MCF 10A (cell line): ENCODE measurements around a stretch of chr3.

DNA sequence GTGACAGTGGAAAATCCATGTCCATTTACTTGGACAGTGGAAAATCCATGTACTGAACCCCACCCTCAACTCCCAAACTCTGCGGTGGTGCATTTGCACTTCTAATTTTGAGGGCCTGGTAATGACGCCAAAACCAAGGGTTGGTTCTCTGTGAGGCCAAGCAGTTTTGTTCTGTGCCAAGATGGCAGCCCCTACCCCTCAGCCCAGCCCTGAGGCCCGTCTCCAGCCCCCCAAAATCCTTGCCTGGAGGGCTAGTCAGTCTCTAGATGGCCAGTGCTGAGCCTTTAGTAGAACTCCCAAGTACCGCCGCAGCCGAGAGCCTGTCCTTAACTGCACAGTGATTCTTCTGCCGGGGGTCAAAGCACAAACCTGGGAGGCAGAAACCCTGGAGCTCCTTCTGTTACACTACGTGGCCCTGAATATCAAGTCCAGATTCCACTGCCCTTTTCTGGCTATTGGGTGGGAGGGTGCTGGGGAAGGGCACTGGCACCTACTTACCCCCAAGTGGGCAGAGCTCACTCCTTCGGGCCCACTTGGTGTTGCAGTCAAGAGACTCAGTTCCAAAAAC is 11.0 kb downstream of the PDHB start:
- PRO-cap: no peak
- RRBS: no CpG with 5 or more reads among the region's 9 CpGs

DNA sequence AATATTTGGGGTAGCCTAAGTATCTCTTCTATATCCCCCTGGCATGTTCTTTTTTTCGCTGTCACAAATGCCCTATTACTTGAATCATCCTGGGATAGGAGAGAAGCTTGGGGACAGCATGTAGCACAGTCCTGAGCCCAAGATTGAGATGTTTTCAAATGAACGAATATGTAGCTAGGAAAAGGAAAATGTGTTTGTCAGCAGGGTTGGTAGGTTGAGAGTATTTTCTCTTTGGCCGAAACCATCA is 1.0 kb downstream of the KCTD6 start:
- PRO-cap: no peak
- RRBS: no CpG with 5 or more reads among the region's 3 CpGs

DNA sequence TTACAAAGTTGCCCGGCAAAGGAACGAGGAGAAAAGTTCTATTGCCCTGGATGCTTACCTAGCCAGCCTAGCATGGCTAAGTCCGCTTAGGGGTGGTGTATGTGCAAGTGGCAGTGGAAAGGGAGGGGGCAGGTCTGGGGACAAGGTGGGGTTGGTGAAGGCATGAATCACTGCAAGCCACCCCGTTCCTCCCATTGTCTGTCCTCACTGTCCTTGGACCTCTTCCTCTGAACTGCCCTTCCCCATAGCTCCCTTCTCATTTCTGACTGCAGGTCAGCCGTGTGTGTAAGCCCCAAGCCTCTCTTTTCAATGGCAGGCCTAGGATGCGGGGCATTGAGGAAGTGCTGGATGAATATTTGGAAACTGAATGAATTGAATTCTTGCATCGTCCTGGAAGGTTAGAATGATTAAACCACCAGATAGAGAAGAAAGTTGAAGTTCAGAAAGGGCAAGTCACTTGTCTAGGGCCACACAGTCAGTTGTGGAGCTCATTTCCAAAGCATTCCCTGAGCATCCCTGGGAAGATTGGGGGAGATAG is 8.6 kb downstream of the FAM3D start:
- PRO-cap: no peak
- RRBS: no CpG with 5 or more reads among the region's 7 CpGs

- PRO-cap: no peak
- RRBS: no CpG with 5 or more reads among the region's 5 CpGs
Observed at GRCh38 chr3:58671226-58671689, 4.7 kb upstream of the FAM3D start.

DNA sequence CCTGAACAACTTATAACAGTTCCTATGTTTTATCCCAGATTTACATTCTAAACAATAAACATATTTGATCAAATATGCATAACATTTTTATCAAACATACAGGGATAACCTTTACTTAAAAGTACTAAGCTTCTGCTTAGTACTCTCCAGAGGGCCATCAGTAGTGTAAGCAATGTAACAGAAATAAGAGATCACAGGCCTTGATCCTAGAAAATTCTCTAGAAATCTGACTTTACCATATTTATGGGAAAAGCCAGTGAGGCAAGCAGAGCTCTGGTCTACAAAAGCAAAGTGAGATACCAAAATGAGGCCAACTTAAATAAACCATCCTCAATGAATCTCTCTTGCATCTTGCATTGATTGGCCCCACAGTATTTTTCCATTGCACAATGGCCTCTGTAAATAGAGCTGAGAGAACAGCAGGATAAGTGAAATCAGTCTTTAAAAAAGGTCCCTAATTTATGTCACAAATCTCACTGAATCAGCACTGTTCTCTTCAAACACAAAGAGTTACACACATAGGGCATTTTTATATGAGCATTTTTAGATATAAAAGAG is 9.0 kb downstream of the CFAP20DC start:
- PRO-cap: no peak

- PRO-cap: no peak
- RRBS: no CpG with 5 or more reads among the region's 11 CpGs
Observed at GRCh38 chr3:59360232-59360789, 310.5 kb upstream of the CFAP20DC start.

DNA sequence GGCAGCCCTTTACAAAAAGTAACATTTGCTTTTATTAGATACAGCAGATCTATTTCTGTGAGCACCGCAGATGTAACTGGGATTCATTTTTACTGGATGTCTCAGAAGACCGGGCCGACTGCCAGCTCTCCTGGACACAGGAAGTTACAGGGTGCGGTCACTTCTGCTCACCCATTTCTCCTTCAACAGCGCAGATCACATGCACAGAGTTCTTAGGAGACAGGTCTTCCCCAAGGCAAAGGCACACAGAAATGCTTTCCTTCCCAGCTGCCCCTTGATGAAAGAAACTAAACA is 768.7 kb upstream of the CFAP20DC start:
- PRO-cap: bidirectional peak, plus-strand start at position 215 of the sequence, minus-strand start at position 78 of the sequence
- RRBS: 11% methylated on average over 1 of the region's 5 CpGs

GRCh38 chr3:60470079-60470871 is 781.0 kb downstream of the FHIT start:
- PRO-cap: no peak
- RRBS: no CpG with 5 or more reads among the region's 6 CpGs

DNA sequence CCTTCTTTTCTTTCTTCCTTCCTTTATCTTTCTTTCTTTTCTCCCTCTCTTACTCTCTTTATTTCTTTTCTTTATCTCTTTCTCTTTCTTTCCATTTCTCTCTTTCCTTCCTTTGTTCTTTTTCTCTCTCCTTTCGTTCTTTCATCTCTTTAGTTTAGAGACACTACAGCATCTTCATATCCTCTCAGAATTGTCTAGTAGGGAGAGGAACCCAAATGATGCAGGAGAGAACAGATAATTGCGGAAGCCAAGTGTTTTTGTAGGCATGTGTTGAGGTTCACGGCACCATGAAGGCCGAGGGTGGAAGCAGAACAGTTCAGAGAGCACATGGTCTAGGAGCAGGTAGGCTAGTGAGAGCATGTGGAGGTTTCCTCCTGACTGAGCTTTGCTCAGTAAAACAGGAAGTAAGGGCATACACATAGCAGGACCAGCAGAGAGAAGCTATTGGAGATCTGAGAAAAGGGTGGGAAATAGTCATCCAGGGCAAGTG is 491.2 kb downstream of the FHIT start:
- PRO-cap: no peak
- RRBS: no CpG with 5 or more reads among the region's 4 CpGs

GRCh38 chr3:61622888-61623467 is 61.6 kb downstream of the PTPRG start:
- PRO-cap: no peak
- RRBS: no CpG with 5 or more reads among the region's 3 CpGs

DNA sequence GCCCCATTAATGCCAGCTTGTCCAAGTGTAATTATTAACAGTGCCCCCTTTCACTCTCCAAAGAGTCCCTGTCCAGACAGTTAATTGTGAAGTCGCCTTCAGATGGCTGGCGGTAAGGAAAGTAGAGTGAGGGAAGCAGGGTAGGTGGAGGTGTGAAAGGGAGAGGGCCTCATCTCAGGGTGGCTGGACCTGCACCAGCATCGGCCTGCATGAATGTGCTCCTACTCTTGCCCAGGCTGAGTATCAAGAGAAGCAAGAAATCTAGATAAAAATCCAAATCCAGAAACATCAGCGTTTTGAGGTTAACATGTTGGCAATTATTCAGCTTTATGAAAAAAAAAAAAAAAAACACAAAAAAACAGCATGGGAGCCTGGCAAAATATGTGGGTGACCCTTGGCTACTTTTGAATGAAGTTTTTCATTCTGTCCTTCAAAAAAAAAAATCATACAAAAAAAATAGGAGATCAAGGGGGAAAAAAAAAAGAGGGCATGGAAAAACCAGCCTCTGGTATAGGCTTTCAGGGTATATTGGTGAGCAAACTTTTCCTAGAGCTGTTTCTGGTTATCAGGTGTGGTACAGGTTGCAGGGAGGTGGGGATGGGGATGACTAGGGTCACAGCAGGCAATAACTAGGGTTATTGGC is 118.9 kb downstream of the PTPRG start:
- PRO-cap: no peak
- RRBS: no CpG with 5 or more reads among the region's 4 CpGs

DNA sequence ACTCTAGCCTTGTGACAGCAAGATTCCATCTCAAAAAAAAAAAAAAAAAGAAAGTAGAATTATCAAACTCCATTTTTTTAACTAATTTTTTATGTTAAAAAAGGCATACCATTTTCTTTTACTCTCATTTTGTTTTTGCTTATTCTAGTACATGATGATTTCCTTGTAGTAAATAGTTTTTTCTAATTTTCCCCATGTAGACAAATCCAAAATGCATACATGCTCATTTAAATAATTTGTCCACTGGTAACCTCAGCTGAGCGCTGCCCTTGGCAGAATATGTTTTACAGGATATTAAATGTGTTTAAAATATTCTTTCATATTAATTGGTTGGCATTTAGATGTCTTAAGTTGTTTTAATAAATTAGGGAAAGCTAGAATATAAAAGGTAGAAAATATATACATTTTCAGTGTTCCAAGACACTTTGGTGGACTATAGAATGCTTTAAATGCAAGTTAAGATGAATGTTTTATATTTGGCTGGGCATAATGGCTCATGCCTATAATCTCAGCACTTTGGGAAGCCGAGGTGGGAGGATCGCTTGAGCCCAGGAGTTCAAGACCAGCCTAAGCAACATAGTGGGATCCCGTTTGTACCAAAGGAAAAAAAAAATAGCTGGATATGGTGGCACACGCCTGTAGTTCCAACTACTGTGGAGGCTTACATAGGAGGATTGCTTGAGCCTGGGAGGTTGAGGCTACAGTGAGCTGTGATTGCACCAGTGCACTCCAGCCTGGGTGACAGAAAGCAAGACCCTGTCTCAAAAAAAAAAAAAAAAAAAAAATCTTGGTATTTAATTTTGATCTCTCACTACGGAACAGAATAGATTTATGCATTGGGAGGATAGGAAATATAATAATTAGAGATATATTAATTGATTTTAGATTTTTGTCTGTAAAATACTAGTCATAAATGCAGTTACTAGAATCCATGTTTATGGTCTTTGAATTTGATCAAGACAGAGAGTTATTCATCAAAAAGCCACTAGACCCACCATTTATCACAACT is 206.1 kb downstream of the PTPRG start:
- PRO-cap: no peak
- RRBS: no CpG with 5 or more reads among the region's 6 CpGs

DNA sequence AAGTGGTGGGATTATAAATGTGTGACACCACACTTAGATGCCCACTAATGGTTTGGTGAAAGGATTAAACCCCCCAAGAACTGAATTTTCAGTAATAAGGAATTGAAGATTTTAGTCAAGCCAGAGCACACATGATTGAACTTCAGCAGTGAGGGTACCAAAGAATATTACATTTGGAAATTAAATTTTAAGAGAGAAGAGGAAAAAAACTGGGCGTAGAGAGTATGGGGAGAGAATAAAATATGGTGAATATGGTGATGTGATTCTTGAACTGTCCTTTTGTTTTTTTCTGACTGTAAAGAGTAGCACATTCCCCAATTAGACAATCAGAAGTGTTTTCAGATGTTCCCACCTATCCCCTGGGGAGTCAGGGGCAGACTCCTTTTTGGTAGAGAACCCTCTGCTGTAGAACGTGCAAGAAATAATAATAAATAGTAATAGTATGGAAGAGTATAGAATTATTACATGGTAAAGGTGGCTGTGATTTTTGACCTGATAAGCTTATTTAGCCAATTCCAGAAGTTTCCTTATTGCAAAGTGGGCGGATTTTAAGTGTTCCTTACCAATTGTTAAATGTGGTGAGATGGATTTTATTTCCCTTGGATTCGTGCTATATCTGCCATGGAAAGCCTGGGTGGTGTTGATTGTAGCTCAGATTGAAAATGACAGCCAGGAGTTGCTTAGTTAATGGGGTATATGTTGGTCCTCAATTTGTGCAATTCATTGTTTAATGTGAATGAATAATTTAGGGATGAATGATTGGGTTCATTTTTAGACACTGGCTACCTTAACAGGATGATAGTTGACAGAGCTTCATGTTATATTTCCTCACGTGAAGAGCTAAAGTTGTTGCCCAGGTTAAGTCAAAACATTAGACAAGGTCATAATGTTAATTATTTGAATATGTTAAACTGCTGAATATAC is 208.4 kb downstream of the PTPRG start:
- PRO-cap: no peak
- RRBS: no CpG with 5 or more reads among the region's 5 CpGs

DNA sequence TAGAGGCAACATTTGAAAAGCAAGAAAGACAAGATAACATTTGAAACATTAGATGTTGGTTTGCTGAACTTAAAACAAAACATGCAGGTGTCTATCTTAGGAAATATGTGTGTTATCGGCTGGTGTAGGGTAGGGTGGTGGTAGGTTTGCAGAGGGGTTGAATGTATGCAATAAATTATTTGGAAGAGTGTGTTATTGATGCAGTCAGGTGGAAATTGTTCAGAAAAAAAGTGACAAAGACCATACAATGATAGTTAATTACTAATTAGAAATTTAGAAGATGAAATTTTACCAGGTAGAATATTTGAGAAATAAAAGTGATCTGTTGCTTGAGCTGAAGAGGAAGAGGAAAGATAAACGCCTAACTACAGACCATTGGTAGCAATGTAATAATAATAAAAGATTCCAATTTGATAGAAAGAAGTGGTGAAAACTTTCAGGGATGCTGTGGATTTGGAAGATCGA is 211.7 kb downstream of the PTPRG start:
- PRO-cap: no peak
- RRBS: no CpG with 5 or more reads among the region's 3 CpGs

- PRO-cap: no peak
- RRBS: no CpG with 5 or more reads among the region's 6 CpGs
Observed at GRCh38 chr3:61817631-61818344, 256.4 kb downstream of the PTPRG start.

- PRO-cap: no peak
- RRBS: no CpG with 5 or more reads among the region's 1 CpG
Observed at GRCh38 chr3:61818345-61818783, 257.0 kb downstream of the PTPRG start.

GRCh38 chr3:61880159-61880821 is 318.9 kb downstream of the PTPRG start:
- PRO-cap: no peak
- RRBS: no CpG with 5 or more reads among the region's 14 CpGs

GRCh38 chr3:61926727-61928014 is 365.8 kb downstream of the PTPRG start:
- PRO-cap: no peak
- RRBS: no CpG with 5 or more reads among the region's 12 CpGs

- PRO-cap: no peak
- RRBS: no CpG with 5 or more reads among the region's 6 CpGs
Observed at GRCh38 chr3:62135859-62136291, 182.9 kb upstream of the C3orf14 start.

DNA sequence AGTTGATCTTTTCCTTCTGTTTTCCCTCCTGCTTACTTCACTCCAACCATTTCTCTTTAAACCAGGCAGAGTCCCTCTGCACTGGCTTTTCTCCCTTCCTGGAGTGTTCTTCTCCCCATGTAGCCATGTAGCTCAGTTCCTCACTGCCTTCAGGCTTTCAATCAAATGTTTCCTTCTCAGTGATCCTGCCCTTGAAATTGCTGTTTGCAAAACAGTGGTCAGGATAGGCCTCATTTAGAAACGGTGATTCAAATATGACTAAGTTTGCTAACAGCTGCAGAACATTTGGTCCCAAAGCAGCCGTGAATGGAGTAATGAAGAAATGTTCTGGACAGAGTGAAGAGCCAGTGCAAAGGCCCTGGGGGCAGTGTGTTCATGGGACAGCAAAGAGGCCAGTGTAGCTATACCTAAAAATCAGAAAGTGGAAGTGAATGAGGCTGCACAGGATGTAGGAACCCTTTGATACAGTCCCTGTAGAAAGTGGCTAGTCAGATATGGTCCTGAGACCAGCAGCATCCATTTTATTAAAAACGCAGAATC is 168.9 kb upstream of the C3orf14 start:
- PRO-cap: no peak
- RRBS: no CpG with 5 or more reads among the region's 3 CpGs